Thyroid gland (tissue), 7 donors: Measurements from ENCODE around the genes RNF34 and BCL7A.

DNA sequence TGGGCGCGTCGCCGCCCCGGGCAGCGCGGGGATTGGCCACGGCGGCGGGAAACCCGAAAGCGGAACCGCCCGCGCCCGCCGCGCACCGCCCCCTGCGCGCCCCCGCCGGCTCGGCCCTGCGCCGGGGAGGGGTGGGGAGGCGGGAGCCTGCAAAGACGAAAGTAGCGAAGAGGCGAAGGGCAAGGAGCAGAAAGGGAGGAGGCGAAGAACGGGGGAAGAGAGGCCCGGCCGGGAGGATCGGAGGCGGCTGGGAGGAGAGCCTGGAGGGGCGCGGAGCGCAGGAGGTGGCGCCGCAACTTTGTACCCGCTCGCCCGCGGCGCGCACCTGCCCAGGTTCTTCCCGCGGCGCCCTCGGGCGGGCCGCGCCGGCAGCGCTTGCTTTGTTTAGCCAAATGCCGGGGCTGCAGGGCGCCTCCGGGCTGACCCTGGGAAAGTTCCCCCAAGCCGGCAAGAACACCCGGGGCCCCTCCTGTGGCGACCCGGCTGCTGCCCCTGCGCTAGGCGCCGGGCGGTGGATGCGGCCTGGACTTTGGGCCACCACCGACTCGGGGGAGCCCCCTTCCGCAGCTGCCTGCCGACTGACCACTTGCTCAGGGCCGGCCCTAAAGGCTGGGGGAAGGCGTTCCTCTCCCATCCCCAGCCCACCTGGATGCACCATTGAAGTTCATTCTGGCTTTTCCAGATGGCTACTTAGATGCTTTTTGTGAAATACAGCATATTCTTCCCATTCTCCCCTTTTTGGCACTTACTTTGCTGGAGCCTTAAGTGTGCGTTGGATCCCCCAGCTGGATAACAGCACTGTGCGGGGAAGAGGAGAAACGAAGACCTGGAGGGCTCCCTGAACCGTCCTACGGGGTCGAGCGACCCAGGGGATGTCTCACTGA, 523 bp upstream of the CAMKK2 start:
- PRO-cap, 2 experiments: peak in 2 of 2 experiments; most common plus-strand start position 189 of the sequence (in 2)
- RAMPAGE, long total RNA, 5 experiments: no peak in any of the 5 experiments

GRCh38 chr12:121400036-121400239, at the start of gene RNF34:
Gene RNF34, plus strand, starts transcription at chr12:121400118.
- PRO-cap, 2 experiments: peak in 2 of 2 experiments; most common plus-strand start chr12:121400118 (in 2)
- RAMPAGE, long total RNA, 5 experiments: start-site peak on the plus strand in 3 of 5 experiments, at chr12:121400070-121400150 at its widest, 455 to 598 reads per replicate

DNA sequence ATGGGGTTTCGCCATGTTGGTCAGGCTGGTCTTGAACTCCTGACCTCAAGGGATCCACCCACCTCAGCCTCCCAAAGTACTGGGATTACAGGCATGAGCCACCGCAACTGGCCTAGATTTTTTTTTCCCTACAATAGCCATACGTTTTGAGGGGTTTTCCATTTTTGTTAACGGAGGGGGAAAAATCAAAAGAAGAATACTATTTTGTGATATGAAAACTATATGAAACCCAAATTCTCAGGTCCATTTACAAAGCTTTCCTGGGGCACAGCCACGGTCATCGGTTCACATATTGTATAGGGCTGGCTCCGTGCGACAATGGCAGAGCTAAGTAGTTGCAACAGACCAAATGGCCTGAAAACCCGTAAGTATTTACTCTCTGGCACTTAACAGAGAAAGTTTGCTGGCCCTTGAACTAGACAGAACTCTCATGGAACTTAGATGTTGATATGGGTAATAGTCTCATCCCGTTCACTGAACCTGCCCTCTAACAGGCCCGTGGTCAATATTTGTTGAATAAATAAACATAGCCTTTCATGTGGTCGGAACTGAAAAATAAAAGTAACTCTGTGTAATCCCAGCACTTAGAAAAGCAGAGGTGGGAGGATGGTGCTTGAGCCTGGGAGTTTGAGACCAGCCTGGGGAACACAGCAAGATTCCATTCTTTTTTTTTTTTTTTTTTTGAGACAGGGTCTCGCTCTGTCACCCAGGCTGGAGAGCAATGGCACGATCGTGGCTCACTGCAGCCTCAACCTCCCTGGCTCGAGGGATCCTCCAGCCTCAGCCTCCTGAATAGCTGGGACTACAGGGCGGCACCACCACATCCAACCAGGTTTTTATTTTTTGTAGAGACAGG, 29.9 kb downstream of the KDM2B start:
- PRO-cap, 2 experiments: no peak in any of the 2 experiments
- RAMPAGE, long total RNA, 5 experiments: no peak in any of the 5 experiments

- PRO-cap, 2 experiments: peak in 1 of 2 experiments; most common plus-strand start chr12:121582360 (in 1); most common minus-strand start chr12:121582247 (in 1)
- RAMPAGE, long total RNA, 5 experiments: no peak in any of the 5 experiments
Measured at GRCh38 chr12:121582072-121582608, 1.3 kb upstream of the KDM2B start.

GRCh38 chr12:121608664-121609022, 27.8 kb upstream of the KDM2B start:
- PRO-cap, 2 experiments: no peak in any of the 2 experiments
- RAMPAGE, long total RNA, 5 experiments: no peak in any of the 5 experiments

DNA sequence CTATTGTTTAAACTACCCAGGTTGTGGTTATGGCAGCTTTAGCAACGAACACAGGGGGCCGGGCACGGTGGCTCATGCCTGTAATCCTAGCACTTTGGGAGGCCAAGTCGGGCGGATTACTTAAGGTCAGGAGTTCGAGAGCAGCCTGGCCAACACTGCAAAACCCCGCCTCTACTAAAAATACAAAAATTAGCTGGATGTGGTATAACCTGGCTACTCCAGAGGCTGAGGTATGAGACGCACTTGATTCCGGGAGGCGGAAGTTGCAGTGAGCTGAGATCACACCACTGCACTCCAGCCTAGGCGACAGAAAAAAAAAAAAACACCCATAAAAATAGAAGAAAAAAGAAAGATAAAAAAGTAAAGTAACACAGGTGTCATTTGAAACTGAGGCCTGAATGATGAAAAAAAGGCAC, 923 bp upstream of the TMEM120B start:
- PRO-cap, 2 experiments: peak in 2 of 2 experiments; most common plus-strand start position 233 of the sequence (in 1)
- RAMPAGE, long total RNA, 5 experiments: no peak in any of the 5 experiments

GRCh38 chr12:121717022-121717542, 4.5 kb downstream of the TMEM120B start:
- PRO-cap, 2 experiments: no peak in any of the 2 experiments
- RAMPAGE, long total RNA, 5 experiments: no peak in any of the 5 experiments

- PRO-cap, 2 experiments: no peak in any of the 2 experiments
- RAMPAGE, long total RNA, 5 experiments: no peak in any of the 5 experiments
Measured at GRCh38 chr12:121782825-121783382, 10.6 kb downstream of the RHOF start.

DNA sequence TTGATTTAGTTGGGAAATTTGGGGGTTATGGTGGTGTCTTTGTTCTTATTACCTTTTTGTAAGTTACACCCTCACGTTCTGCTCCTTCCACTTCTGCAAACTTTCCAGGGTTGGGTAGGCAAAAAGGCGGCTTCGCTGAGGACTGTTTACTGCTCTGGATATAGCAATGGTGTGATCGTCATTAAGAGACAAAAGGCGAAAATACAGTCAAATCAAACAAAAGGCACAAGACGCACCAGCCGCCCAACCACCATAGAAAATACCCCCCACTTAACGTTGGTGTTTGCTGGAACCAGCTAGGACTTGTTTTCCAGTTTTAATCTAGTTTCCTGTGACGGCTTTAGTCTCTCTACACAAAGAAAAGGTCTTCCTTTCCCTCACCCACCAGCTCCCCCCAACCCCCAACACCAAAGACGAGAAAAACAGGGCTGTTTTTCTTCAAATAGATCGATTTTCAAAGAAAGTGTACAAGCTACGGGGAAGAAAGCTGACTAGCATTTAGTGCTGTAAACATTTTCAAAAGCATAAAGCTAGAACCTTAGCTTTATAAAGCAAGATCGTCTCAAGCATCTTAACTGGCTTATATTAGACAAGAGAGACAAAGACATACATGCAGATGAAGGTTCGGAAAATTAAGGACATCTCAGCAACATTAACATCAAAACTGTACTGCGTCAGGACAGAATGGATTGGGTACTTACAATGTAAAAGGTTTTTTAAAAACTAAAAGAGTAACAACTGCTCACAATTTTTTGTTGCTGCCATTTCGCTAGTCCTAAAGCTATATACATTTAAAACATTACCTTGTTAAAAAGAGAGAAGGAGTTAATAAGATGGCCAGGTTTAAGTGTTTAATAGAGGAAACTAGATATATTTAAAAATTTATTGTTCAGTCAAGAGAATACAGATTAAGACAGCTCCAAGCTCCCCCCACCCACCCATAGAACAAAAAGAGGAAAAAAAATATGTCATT, 1.9 kb upstream of the SETD1B start:
- PRO-cap, 2 experiments: peak in 2 of 2 experiments; most common plus-strand start position 273 of the sequence (in 1); most common minus-strand start position 254 of the sequence (in 1)
- RAMPAGE, long total RNA, 5 experiments: no peak in any of the 5 experiments

- PRO-cap, 2 experiments: no peak in any of the 2 experiments
- RAMPAGE, long total RNA, 5 experiments: no peak in any of the 5 experiments
Measured at GRCh38 chr12:121810255-121810835, 6.5 kb downstream of the SETD1B start.

DNA sequence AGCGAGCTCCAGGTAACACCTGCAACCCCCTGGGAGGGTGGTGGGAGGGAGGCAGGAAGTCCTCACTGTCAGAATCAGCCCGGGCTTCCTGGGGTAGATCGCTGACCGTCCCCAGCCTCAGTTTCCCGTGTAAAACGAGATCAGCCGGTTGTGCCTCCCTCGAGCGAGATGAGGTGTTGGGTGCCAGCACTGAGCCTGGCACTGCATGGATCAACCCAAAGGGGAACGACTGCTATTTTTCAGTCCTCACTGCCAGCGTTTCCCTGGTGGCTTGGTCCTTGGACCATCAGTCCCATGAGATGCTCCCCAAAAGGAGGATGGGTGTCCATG, 16.0 kb downstream of the SETD1B start:
- PRO-cap, 2 experiments: no peak in any of the 2 experiments
- RAMPAGE, long total RNA, 5 experiments: no peak in any of the 5 experiments

DNA sequence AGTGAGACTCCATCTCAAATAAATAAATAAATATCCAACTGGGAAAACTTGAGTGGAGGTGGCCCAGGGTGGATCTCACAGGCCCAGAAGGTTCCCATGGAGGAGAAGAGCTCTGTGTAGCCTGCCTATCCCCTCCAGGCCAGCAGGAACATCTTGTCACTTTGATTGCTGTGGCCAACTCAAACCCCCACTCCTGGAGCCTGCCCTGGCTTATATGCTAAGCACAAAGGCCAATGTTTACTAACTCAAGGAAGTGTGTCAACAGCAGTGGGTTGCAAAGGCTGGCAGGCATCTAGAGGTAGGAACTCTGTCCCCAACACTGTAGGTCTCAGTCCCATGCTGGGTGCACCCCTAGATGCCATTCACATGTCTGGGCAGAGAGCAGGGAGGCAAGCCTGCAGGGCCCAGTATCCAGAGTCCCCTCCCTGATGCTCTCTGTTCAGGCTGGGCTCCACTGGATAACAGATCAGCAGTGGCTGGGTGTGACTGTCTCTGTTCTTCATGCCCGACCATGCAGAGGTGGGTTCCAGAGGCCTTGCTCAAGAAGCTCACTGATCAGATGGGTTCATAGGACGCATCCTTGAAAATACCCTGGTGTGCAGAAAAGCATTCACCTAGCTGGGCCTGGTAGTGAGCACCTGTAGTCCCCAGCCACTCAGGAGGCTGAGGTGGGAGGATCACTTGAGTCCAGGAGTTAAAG, 1.6 kb upstream of the HPD start:
- PRO-cap, 2 experiments: no peak in any of the 2 experiments
- RAMPAGE, long total RNA, 5 experiments: no peak in any of the 5 experiments

DNA sequence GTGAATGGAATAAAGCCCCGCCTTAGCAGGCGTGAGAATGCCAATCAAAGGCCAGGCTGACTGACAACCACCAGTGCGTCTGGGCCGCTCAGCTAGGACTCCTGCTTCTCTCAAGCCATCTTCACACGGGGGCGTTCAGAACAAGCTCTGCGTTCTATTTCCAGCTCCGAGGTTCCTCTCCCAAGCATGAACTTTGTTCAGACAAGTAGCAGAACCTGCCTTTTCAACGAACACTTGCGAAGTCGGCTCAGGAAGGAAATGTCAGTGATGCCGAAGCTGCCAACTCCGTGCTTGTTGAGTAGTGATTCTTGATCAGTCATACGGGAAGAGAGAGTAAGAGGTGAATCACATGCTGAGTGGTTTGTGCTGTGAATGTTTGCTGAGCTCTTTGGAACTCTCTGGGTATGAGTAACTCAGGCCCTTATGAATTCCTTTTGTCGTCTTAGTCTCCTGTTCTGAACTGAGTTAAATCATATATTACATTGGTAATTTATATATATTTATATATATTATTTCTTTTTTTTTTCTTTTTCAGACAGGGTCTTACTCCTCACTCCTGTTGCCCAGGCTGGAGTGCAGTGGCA, 29.5 kb upstream of the BCL7A start:
- PRO-cap, 2 experiments: peak in 2 of 2 experiments; most common plus-strand start position 118 of the sequence (in 1); most common minus-strand start position 133 of the sequence (in 1)
- RAMPAGE, long total RNA, 5 experiments: no peak in any of the 5 experiments

- PRO-cap, 2 experiments: peak in 2 of 2 experiments; most common plus-strand start chr12:122021998 (in 2); most common minus-strand start chr12:122021859 (in 2)
- RAMPAGE, long total RNA, 5 experiments: start-site peak on the plus strand in 1 of 5 experiments, at chr12:122021934-122022029 at its widest, 215 reads per replicate
Measured at GRCh38 chr12:122021794-122022704, at the start of gene BCL7A. Gene BCL7A, plus strand, starts transcription at chr12:122021884.

DNA sequence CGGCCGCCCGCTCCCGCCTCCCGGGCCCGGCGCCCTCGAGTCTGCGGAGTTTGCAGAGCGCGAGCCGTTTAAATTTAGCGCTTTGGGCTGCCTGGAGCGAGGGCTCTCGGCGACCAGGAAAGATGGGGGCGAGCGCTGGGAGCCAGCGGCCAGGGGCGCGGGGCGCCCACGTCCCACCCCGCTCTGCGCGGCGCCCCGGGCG, 922 bp downstream of the BCL7A start:
- PRO-cap, 2 experiments: peak in 2 of 2 experiments; most common plus-strand start position 119 of the sequence (in 1); most common minus-strand start position 45 of the sequence (in 2)
- RAMPAGE, long total RNA, 5 experiments: no peak in any of the 5 experiments

DNA sequence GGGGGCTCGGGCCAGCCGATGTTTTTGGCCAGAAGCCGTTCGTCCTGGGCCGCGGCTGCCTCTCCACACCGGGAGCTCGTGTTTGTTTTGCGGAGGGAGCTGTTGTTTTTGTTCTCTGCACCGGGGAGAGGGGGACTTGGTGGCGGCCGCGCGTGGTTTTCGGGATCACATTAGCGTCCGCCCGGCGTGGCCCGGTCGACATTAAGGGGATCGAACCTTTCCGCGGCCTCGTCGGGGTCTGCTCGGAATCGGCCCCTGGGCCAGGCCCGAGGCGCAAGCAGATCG, 1.2 kb downstream of the BCL7A start:
- PRO-cap, 2 experiments: peak in 1 of 2 experiments; most common plus-strand start position 38 of the sequence (in 1)
- RAMPAGE, long total RNA, 5 experiments: no peak in any of the 5 experiments

DNA sequence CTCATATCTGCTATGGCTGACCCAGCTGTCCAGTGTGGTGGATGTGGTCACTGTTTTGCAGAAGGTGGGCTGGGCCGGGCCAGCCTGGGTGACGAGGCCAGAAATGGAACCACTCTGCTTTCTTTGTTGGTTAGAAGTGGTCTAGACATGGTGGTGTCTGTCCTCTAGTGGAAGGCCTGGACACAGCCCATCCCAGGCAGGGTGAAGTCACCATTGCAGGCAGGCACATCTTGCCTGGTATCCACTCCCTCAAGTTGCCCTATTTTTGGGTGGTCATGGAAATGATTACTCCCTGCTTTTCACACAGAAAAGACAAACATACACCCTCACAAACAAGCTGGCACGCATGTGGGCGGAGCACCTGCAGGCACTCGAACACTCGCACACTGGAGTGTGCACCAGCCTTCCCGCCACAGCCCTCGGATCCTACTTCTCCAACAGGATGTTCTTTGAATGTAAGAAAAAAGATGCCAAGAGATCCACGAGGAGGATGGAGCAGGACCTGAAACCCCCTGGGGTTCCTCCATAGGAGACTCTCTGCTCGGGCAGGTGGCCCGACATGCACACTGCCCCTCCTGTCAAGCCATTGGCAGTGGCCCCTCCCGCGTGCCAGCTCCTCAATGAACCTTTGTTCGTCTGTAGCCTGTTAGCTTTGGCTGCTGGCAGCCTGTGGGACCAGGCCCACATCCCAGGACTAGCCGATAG, 38.4 kb downstream of the MLXIP start:
- PRO-cap, 2 experiments: no peak in any of the 2 experiments
- RAMPAGE, long total RNA, 5 experiments: no peak in any of the 5 experiments

DNA sequence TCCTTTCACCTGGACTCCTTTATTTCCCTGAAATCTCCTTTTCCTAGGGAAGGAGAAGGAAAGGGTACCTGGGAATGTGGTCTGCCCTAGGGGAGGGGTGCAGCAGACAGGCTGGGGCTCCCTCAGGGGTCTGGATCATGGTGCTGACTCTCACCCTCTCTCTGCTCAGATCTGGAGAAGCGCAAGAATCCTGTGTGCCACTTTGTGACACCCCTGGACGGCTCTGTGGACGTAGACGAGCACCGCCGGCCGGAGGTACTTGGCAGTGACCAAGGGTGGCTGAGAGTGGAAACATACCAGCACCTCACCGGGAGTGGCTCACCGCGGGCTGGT, 46.3 kb downstream of the IL31 start:
- PRO-cap, 2 experiments: no peak in any of the 2 experiments
- RAMPAGE, long total RNA, 5 experiments: no peak in any of the 5 experiments

DNA sequence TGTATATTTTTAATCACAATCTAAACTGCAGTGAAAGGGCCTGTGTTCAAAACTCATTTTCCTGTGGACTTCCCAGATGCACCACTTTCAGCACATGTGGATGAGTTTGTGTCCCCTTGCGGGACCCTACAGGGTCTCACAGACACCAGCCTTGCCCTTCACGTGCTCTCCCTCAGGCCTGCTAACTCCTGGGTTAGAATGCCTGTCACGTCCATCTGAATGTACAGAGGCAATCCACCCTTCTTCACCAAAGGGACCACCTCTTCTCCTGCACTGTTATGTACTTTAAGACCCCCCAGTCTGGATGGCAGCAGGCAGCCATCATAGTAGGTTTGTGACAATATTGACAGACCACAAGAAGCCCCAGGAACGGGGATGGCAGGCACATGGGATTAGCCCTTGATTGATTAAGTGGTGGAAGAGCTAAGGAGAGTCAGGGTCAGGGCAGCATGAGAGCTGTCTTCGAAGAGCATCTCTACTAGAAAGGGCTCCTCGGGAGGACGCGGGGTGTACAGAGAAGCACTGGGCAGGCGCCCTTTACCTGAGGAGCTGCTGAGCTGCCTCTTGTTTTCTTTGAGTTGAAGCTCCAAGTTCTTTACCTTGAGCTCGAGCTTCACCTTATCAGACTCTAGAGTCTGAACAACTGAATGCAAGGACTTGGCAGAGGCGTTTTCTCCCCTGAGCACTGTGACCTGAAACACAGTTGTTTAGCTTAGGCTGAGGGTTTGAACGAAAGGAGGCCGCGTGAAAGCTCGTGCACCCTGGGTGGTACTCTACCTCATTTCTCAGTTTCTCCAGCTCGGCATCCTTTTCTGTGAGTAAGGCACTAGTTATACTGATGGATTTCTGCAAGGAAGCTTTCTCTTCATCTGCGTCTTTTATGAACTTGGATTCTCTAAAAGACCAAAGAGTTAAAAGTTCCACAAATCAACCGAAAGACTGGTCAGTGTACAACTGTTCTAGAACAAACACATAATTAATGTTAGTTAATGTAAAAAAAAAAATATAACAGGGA, 12.3 kb upstream of the VPS33A start:
- PRO-cap, 2 experiments: no peak in any of the 2 experiments
- RAMPAGE, long total RNA, 5 experiments: no peak in any of the 5 experiments

DNA sequence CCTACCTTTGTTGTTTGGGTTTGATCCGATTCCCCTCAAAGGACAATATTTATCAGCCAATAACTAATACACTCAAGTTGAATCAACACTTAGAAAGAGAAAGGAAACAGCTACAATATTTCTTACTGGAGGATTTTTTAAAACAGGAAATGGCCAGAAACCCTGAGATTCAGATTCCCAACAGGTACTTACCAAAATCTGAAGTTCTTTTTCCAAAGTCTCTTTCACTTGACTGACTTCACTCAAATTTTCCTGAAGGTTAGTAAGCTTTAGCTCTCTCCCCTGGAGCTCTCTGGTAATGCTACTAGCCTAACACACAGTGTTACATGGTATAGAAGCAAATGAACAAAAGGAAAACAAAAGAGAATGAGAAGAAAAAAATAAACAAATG, 70.1 kb upstream of the VPS33A start:
- PRO-cap, 2 experiments: no peak in any of the 2 experiments
- RAMPAGE, long total RNA, 5 experiments: no peak in any of the 5 experiments